ENCODE results near the genes METTL2B and ATP6V1F.

GRCh38 chr7:127619451-127620698 lies 1.9 kb upstream of the PAX4 start:
- PRO-cap, result no peak

- PRO-cap, result no peak
These were observed 3.0 kb downstream of the SND1 start for GRCh38 chr7:127654971-127655383.

DNA sequence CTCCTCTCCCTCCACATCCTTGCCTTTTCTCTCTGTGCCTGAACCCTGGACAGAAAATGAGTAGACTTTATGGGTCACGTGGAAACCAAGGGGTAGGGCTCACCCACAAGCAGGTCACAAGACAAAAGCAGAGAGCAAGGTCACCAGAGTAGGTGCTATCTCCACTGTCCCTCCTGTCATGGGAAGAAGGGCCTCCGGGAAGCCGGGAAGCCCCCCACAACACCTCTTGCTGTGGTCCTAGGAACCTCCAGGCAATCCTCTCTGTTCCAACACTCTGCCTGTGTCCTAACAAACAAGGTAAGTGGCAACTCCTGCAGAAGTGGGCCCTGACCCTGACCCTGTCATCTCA lies 23.9 kb downstream of the LEP start:
- PRO-cap, result no peak

- PRO-cap, result bidirectional peak, plus-strand start at chr7:128406090, minus-strand start at chr7:128405964
These were observed 4.2 kb downstream of the IMPDH1 start for GRCh38 chr7:128405303-128406307.

GRCh38 chr7:128437676-128438108 lies 18.0 kb upstream of the HILPDA start:
- PRO-cap, result no peak

- PRO-cap, result no peak
These were observed 1.9 kb downstream of the HILPDA start for GRCh38 chr7:128457489-128457986.

GRCh38 chr7:128476356-128477182 lies at the start of gene METTL2B:
Gene METTL2B, plus strand, starts transcription at chr7:128476748.
- PRO-cap, result bidirectional peak, plus-strand start at chr7:128476821, minus-strand start at chr7:128476698

GRCh38 chr7:128533352-128534177 lies 57.0 kb downstream of the METTL2B start:
- PRO-cap, result no peak

- PRO-cap, result no peak
These were observed 78.0 kb upstream of the GARIN1A start for GRCh38 chr7:128594027-128594609.

- PRO-cap, result no peak
These were observed 6.4 kb upstream of the GARIN1B start for GRCh38 chr7:128708784-128709221.

DNA sequence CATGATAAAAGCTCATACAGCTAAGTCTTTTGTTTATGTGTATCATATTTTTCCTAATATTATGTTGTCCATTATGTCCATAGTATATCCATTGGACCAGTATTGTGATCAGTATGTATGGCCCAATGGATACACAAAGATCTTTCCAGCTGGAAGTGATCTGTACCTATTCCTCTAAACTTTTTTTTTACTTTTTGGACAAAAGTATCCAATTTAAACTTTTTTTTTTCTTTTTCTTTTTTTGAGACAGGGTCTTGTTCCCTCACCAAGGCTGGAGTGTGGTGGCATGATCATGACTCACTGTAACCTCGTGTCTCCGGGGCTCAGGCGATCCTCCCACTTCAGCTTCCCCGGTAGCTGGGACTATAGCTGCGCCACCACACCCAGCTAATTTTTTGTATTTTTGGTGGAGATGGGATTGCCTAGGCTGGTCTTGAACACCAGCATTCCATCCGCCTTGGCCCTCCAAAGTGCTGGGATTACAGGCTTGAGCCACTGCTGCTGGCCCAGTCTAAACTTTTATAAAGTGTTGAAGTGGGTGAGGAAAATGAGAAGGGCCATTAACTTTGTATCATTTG lies 4.2 kb downstream of the CALU start:
- PRO-cap, result no peak

- PRO-cap, result no peak
These were observed 4.5 kb downstream of the OPN1SW start for GRCh38 chr7:128770778-128771763.

GRCh38 chr7:128781026-128781690 lies 5.6 kb upstream of the OPN1SW start:
- PRO-cap, result no peak

- PRO-cap, result bidirectional peak, plus-strand start at chr7:128791463, minus-strand start at chr7:128791243
These were observed 952 bp upstream of the CCDC136 start for GRCh38 chr7:128790435-128791596.

GRCh38 chr7:128861039-128861467 lies 1.6 kb upstream of the ATP6V1F start:
- PRO-cap, result no peak

- PRO-cap, result bidirectional peak, plus-strand start at chr7:128862861, minus-strand start at chr7:128862582; bidirectional peak, plus-strand start at chr7:128863353, minus-strand start at chr7:128863214
These were observed at the start of gene ATP6V1F for GRCh38 chr7:128862195-128863385. Gene ATP6V1F, plus strand, starts transcription at chr7:128862856.

- PRO-cap, result no peak
These were observed 573 bp downstream of the ATP6V1FNB start for GRCh38 chr7:128866572-128867234.

- PRO-cap, result no peak
These were observed 4.3 kb downstream of the IRF5 start for GRCh38 chr7:128941935-128942429.

- PRO-cap, result no peak
These were observed 54.0 kb downstream of the TNPO3 start for GRCh38 chr7:129000749-129001397.

DNA sequence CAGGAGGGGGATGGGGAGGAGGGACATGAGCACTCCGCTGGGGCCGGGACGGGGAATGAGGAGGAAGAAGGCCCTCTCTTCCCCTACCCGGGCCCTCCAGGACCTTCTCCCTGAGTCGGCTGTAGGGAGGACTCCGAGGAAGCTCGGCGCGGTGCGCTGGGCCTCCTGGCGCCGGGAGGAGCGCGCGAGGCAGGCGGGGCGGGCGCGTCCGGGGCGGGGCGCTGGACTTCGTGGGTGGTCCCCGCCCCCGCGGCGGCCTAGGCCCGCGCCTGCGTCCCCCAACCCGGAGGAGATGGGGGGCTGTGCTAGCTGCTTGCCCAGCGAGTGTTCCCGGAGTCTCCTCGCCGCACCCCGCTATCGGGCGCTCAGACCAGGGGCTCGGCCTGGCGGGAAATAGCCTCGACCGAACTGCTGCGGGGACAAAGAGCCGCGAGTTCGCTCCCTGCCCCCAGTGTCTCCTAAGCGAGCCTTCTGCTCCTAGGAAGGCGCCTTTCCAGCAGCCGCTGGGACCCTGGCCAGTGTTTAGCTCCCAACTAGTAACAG lies 19.2 kb upstream of the SMO start:
- PRO-cap, result no peak

All from sternocleidomastoid (tissue), 1 donor.